ENCODE data around the genes MAGI2, CACNA2D1 and SRI.

DNA sequence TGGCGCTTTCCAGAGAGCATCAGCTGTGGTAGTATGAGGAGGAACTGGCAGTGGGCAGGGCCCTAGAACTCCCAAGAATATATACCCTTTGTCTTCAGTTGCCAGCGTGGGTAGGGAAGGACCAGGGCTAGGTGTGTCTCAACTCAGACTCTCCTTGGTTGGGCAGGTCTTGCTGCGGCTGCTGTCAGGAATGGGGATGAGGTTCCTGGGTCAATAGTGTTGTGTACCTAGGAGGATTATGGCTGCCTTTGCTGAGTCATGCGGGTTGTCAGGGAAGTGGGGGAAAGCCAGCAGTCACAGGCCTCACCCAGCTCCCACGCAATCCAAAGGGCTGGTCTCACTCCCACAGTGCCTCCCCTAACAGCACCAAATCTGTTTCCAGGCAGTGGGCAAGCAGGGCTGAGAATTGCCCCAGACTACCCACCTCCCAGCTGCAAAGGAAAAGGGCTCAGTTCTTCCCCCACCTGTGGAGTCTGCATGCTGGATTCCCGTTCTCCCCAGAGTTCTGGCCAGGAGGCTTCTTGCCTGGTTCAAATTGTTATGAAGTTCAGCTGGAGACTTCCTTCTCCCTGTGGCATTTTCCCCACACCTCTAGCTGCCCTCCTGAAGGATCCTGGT, 191.9 kb upstream of the TMEM60 start:
- PRO-cap, result bidirectional peak, plus-strand start at position 369 of the sequence, minus-strand start at position 192 of the sequence

DNA sequence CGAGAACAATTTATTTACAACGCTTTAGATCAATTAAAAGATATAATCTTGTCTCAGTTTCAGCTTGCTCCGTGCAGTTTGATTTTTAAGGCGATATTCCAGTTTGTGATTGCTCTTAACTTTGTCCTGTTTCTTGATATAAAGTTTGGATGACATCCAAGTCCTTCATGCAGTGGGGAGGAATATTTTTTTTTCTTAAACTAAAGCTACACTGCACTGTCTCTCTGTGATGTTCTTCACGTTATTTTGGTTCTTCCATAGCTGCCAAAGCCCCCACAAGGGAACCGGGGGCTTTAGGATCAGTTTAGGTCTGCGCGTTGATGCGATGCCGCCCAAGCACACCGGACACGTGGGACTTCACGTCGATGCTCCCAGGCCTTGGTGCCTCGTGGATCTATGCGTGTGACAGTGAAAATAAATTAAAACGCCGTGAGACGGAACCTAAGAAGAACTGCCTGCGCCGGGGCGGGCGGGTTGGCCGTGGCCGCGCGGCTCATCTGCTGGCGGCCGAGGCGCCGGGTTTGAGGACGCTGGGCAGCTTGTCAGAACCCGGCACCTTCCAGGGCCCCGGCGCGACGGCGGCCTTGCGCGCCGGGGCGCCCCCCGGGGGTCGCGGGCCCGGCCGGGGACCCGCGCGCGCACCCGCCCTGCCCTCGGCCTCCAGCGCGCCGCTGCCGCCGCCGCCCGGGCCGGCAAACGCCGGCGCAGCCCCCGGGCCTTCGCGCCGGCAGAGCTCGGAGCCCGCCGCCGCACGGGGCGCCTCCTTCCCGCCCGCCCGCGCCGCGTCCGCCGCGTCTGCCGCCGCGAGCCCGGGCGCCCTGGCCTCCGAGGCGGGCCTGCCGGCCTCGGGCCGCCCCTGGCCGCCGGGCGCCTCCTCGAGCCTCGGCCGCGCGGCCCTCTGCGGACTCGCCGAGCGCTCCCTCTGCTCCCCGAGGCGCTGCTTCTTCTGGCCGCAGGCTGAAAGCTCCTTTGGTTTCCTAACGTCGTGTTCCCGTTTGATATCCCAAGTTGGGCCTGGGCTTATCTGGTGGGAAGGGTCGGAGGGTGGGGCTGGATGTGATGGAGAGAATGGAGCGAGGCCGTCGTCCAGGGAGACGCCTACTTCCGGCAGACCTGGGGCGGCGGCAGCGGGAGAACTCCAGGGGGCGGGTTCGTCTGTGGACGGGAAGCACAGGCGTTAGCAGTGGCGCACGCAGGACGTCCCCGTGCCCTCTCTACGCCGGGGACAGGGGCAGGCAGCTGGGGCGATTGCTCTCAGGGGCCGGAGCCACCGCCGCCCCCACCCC, 221.0 kb upstream of the TMEM60 start:
- PRO-cap, result unidirectional peak, plus-strand start at position 444 of the sequence; bidirectional peak, plus-strand start at position 1,167 of the sequence, minus-strand start at position 971 of the sequence

- PRO-cap, result bidirectional peak, plus-strand start at chr7:79453827, minus-strand start at chr7:79453667; bidirectional peak, plus-strand start at chr7:79453953, minus-strand start at chr7:79453935; bidirectional peak, plus-strand start at chr7:79454511, minus-strand start at chr7:79454252
Measured at GRCh38 chr7:79453362-79454404, at the start of gene MAGI2. MAGI2 (minus strand) TSS chr7:79453667.

- PRO-cap, result no peak
Measured at GRCh38 chr7:80210470-80210780, 75.8 kb downstream of the GNAI1 start.

- PRO-cap, result no peak
Measured at GRCh38 chr7:80623513-80624465, 14.7 kb upstream of the CD36 start.

GRCh38 chr7:80891375-80891727, 27.5 kb downstream of the SEMA3C start:
- PRO-cap, result no peak

DNA sequence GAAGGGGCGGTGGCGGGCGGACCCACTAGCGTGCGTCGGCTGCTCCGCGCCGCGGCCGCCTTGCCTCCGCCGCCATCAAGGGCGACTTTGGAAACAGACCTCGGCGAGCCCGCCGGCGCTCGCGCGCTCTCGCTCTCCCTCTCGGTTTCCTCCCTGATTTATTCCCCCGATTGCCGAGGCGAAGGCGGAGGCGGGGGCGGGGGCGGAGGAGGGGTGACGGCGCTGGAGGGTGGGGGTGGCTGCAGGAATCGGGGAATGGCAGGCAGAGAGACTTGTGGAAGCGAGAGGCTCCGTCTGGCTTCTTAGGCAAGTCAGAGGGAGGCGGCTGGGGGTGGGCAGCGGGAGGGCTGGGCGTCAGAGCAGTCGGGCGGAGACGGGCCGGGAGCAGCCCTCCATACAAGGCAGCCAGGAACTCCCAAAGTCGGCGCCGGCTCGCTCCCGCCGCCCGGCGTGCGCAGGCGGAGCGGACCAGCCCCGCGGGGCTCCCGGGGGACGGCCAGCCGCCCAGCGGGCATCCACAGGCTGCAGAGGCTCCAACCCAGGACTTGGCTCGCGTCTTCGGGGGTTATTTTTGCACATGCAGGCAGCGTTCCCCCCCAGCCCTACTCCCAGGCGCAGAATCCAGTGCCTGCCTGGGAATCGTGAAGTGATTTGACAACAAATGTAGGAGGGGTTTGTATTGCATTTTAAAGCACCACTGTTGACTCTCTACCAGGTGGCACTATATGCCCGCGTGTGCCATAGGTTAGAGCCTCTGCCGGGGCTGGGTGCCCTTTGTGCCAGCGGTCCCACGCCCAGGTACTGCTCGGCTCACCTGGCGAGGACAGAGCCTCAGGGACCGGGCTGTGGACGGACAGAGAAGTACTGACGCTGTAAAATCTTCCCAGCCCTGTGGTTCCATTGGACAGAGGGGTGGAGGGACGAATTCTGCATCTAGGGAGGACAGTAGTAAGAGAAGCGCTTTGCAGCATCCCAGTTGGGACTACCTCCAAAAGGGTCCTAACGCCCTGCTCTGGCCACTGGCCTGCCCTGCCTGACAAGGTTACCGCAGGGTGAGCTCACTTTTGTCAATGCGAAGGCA, at the start of gene CACNA2D1:
TSS of gene CACNA2D1 (minus strand) at position 134 of the 1,081 bp plus-strand sequence.
- PRO-cap, result bidirectional peak, plus-strand start at position 244 of the sequence, minus-strand start at position 274 of the sequence; bidirectional peak, plus-strand start at position 721 of the sequence, minus-strand start at position 626 of the sequence

GRCh38 chr7:82839025-82839510, 323.6 kb downstream of the PCLO start:
- PRO-cap, result no peak

- PRO-cap, result no peak
Measured at GRCh38 chr7:84316677-84317104, 122.1 kb upstream of the SEMA3A start.

DNA sequence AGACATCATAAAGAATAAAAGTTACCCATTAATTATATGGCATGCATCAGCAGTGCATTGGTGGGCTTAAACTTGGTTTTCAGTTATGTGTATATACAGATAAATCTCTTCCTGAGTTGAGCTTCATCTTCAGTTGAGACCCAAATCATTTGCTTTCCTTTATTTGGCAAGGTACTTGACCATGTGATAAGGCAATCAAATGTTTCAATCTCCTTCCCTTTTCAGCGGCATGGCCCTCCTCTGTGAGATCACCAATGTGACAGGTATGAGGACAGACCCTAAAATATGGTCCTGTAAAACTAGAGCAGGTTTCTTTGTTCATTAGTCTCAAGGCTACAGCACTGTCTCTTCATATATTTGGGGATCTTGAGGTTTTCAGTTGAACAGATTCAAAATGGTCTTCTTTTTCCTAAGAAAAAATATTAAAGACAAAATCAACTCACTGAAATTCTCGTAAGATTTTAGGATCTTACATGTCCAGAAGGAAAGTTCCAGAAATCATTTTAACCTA, 179.3 kb downstream of the ELAPOR2 start:
- PRO-cap, result no peak

GRCh38 chr7:87004262-87005049, 55.0 kb downstream of the ELAPOR2 start:
- PRO-cap, result no peak

- PRO-cap, result no peak
Measured at GRCh38 chr7:87199895-87200551, 19.5 kb downstream of the TMEM243 start.

- PRO-cap, result no peak
Measured at GRCh38 chr7:87495275-87495866, 19.9 kb upstream of the ABCB4 start.

DNA sequence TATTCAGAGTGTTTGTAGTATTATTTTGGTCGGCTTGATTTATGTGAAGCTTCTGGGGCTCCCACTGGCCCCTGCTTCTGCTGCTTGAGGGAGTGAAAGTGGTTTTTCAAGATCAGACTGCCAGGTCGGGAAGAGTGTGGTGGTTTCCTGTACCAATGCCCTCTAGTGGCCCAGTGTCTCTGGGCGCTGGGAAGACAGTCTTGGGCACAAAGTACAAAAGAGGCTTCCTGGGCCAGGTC, 36.5 kb downstream of the ABCB1 start:
- PRO-cap, result no peak

- PRO-cap, result no peak
Measured at GRCh38 chr7:87926419-87927277, 7.4 kb upstream of the ADAM22 start.

DNA sequence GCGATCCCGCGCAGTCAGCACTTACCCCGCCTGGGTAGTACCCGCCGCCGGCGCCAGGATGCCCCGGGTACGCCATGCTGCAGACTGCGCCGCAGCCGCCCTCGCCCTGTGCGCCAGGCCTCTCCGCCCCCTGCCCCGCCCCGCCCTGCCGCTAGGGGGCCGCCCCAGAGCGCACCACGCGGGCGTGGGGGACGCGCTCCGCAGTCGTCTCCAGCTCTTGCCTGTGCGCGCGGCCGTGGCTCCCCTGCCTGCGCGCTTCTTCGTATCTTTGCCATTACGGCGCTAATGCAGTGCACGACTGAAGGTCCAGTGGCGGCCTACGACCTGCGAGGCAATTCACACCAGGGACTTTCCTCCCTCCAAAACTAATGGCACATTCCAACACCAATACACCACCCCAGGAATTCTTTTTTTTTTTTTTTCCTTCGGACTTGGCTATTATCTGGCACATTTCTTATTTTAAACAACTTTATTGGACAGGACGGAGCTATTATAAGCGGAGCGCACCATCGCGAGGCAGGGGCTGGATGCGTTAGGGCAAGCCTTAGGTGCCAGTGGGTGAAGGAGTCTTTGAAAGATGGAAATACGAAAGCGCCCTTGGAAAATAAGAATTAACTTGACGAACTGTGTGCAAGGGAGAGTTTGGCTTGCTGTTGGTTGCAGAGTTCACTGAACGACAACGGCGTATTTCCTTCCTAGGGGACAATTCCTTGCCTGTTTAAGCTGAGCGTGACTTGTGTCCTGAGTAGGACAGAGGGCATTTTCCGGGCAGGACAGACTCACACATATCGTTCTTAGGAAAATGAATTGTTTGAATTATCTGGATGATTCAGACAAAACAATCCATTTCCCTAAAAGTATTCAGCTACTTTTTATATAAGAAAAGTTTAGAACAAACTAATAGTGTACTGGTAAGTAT, at the start of gene SRI:
TSS of gene SRI (minus strand) at position 88 of the 919 bp plus-strand sequence.
- PRO-cap, result bidirectional peak, plus-strand start at position 203 of the sequence, minus-strand start at position 86 of the sequence; unidirectional peak, plus-strand start at position 748 of the sequence

DNA sequence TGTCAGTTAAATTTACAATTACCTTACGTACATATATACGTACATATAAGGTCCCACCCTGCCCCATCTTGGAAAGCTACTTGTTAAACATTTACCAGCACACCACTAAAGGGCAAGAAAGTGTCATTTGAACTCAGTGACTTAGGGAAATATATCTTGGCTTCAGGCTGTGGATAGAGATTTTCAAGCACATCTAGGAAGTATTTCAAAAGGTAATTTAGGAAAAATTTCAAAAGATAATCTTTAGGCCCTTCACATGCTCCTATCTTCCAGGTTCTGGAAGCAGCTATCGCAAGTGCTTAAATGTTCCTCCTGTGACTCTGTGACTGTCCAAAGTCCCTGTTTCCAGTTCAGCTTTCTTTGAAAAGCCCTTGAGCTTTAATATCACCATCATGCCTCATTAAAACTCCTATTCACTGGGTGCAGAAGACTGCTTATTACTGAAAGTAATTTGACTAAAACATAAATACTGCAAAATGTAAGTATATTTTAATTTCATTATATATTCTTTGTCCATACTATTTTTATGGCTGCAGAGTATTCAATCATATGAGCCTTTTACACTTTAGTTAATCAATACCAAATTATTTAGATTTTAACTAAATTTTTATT, 9.8 kb upstream of the SRI start:
- PRO-cap, result no peak

GRCh38 chr7:90216258-90216881, 4.8 kb downstream of the STEAP2 start:
- PRO-cap, result no peak

- PRO-cap, result no peak
Measured at GRCh38 chr7:90625844-90626373, 29.8 kb downstream of the CDK14 start.

DNA sequence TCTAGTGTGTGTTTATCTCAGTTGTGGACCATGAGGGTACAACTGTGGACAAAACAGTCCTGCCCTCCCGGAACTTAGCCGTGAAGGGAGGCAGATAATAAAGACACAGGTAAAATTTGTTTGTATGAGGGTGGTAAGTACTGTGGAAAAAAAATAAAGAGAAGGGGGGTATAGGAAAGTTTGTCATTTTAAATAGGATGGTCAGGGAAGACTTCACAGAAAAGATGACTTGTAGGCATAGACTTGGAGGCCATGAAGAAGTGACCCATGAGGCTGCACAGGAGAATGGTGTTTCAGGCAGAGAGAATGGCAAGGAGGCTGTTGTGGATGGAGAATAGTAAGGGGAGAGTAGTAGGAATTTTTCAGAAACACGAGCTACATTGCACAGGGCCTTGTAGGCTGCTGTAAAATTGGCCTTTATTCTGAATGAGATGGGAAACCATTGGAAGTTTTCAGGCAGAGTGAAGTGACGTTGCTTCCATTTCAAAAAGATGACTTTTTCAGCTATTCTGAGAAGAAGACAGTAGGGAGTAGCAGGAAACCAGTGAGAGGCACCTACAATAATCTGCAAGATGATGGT, 95.1 kb downstream of the CDK14 start:
- PRO-cap, result no peak